ENCODE measurements around the genes DGAT2L6 and CXorf65.

GRCh38 chrX:68833706-68834378 is 5.0 kb downstream of the EFNB1 start:
- PRO-cap, result no peak
- RAMPAGE, long total RNA, 3 experiments, result no peak in any of the 3 experiments

DNA sequence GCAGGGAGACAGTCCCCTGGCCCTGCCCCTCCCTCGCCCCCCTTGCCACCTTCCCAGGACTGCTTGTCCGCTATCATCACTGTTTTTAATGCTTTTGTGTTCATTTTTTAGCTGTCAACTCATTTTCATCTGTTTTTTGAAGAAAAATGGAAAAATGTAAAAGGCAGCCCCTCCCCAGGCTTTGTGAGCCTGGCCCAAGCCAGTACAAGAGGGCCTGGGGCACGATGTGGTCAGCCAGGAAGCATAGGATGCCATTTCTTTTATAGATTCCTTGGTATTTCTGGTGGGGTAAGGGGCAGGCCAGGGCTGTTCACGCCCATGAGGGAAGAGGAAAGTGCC is 12.1 kb downstream of the EFNB1 start:
- PRO-cap, result no peak
- RAMPAGE, long total RNA, 3 experiments, result no peak in any of the 3 experiments

DNA sequence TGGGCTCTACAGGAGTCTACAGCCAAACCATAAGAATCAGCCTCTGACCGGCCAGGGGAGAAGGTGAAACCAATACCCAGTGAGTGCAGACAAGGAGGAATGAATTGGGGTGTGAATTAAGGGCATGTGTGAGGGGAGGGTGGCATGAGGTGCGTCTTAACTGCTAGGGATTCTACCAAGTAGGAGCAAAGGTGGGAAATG is 43.0 kb downstream of the EFNB1 start:
- PRO-cap, result no peak
- RAMPAGE, long total RNA, 3 experiments, result no peak in any of the 3 experiments

GRCh38 chrX:68894643-68895632 is 66.1 kb downstream of the EFNB1 start:
- PRO-cap, result bidirectional peak, plus-strand start at chrX:68895233, minus-strand start at chrX:68894791
- RAMPAGE, long total RNA, 3 experiments, result no peak in any of the 3 experiments

GRCh38 chrX:69616920-69617177 is 936 bp downstream of the EDA start:
- PRO-cap, result no peak
- RAMPAGE, long total RNA, 3 experiments, result no peak in any of the 3 experiments

DNA sequence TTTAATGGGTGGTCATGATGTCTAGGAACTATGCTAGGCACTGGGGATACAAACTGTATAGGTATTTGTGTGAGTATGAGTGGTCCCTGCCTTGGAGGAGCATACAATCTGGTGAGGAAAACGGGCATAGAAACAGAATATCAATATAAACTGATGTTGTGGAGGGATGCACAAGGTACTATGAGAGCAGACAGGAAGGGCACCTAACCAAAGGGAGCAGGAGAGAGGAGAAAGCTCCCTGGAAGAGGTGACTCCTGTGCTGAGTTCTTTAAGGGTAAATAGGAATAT is 2.0 kb downstream of the IGBP1 start:
- PRO-cap, result no peak
- RAMPAGE, long total RNA, 3 experiments, result no peak in any of the 3 experiments

GRCh38 chrX:70177381-70177580 is at the start of gene DGAT2L6:
TSS of gene DGAT2L6 (plus strand) at chrX:70177483.
- PRO-cap, result no peak
- RAMPAGE, long total RNA, 3 experiments, result no peak in any of the 3 experiments

DNA sequence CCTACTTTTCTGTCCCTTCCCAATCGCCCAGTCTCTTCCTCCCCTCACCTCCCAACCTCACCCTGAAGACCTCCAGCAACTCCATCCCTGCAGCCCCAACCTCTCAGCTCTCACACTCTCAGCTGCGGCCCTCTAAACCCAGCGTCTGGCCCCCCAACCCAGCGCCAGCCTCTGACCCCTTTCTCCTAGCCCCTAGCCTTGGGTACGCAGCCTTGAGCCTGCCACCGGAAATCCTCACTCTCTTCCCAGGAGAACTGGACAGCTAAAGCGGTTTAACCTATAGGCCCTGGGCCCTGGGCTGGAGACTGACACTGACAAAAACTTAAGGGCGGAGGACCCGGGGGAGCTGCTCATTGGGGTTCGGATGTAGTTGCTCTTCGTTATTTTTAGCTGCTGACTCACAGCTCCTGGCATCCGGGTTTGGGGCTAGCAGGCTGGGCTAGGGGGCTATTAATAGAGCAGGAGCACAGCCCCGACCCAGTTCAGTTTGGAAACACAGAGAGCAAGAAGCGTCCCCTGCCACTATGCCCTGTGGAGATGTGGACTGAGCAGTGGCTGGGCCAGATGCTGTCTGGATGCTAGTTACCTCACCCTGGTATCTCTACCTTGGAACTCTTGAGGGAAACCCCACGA is 9.5 kb upstream of the DLG3 start:
- PRO-cap, result bidirectional peak, plus-strand start at position 480 of the sequence, minus-strand start at position 379 of the sequence
- RAMPAGE, long total RNA, 3 experiments, result no peak in any of the 3 experiments

- PRO-cap, result no peak
- RAMPAGE, long total RNA, 3 experiments, result no peak in any of the 3 experiments
These were observed 3.7 kb downstream of the CXorf65 start for GRCh38 chrX:71102617-71103531.

DNA sequence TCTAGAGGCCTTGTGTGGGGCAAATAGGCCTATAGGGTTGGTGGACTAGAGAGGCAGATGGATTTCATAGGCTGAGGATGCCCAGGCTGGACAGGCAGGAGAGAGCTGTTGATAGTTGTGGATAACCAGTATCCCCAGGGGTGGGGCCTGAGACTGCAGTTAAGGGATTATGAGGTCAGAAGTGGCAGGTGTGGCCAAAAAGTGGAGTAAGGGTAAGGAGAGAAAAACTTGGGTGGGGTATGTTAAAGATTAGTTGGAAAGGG is at the start of gene CXorf65:
Gene CXorf65 (minus strand): TSS at position 123 of the 263 bp plus-strand sequence.
- PRO-cap, result no peak
- RAMPAGE, long total RNA, 3 experiments, result no peak in any of the 3 experiments

DNA sequence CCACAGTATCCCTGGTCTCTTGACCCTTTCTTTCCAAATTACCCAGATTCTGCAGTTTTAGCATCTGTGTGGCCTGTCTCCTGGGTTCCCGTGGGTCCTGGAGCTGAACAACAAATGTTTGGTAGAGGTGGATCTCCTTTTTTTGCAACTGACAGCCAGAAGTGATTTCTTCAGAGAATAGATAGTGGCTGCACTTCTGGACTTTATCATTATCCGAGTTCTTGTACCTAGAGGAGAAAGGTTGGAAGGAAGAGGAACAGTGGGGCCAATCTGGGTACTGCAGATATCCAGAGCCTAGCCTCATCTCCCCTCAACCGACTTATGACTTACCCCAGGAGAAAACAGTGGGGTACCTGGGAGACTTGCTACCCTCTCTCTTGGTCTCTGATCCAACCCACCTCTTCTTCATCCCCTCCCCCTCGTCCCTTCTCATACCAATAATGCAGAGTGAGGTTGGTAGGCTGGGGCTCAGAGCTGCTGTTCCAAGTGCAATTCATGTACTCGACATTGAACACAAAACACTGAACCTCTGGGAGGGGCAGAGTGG is 842 bp downstream of the IL2RG start:
- PRO-cap, result no peak
- RAMPAGE, long total RNA, 3 experiments, result no peak in any of the 3 experiments

DNA sequence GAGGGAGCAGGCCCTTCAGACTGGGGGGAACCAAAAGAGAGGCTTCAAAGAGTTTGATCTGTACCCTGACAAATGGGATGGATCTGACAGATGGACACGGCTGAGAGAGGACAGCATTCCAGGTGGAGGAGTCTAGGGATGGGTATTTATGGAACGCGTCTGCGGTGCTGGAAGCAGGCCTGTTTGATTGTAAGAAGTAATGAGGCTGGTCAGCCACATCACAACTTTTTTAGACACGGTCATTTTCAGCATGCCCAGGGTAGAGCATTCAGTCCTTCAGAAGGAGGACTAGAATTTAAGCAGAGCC is 33.5 kb downstream of the NLGN3 start:
- PRO-cap, result unidirectional peak, plus-strand start at position 155 of the sequence
- RAMPAGE, long total RNA, 3 experiments, result no peak in any of the 3 experiments

DNA sequence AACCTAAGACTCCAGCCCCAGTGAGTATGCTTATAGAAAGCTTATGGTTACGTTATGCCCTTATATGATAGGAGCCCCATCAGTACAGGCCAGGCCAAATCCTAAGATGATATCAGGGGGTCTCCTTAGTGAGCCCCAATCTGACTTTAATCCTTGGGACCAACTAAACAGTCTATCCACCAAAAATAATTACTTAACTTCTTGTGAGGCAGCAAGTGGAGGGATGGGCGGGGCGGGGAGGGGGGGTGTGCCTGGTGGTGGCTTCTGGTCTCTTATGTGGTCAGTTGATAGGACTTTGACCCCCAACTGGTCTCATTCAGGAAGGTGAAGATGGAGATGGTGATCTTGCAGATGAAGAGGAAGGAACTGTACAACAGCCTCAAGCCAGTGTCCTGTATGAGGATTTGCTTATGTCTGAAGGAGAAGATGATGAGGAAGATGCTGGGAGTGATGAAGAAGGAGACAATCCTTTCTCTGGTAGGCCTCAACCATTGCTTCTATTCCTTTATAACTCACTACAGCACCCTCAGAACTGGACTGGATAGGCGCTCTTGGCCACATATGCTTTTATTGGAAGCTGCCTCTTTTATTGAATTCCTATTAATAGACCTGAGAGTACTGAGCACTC is 73.6 kb upstream of the OGT start:
- PRO-cap, result no peak
- RAMPAGE, long total RNA, 3 experiments, result no peak in any of the 3 experiments

DNA sequence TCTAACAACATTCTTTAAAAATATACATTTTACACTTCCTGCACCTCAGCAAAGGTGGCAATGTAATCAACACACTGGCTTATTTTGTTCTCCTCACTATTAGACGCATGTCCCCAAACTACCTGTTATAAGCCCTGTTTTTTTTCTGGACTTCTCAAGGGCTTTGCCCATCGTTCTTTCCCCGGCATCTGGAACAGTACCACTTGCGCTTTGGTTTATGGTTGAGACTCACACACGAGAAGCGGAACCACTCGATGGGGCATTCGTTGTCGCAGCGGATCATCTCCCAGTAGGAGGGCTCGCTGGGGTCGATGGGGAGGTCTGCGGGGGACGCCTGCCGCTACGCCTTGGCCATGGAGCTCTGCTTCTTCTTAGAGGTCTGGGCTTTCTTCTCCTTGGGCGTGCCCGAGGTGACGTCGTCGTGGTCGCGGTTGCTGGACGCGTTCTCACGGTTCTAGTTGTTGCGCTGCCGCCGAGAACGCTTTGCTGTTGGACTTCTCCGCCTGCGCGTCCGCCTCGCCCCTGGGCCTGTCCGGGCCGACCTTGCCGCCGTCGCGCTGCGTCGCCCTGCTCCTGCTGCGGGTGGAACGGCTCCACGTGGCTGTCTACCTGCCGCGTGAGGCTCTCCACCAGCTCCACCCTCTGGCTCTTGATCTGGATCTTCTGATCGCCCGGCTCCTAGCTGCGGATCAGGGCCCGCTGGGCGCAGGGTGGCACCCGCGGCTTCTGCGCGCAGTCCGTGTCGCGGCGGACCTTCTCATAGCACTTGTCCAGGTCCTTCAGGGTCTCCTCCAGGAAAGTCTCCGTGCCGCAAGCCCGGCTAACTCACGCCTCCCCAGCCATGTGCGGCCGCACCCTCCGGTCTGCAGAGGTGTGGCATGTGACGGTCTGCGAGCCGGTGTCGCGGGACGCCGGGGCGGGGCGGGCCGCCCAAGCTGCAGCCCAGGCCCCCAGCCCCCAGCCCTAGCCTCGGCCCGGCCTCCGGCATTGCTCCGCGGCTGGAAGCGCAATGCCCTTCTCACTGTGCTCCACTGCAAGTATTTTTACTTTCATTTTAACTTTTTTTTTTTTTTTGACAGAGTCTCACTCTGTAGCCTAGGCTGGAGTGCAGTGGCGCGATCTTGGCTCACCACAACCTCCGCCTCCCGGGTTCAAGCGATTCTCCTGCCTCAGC is 40.6 kb upstream of the OGT start:
- PRO-cap, result bidirectional peak, plus-strand start at position 457 of the sequence, minus-strand start at position 363 of the sequence
- RAMPAGE, long total RNA, 3 experiments, result no peak in any of the 3 experiments

GRCh38 chrX:71537772-71538152 is 4.9 kb downstream of the OGT start:
- PRO-cap, result no peak
- RAMPAGE, long total RNA, 3 experiments, result no peak in any of the 3 experiments

- PRO-cap, result no peak
- RAMPAGE, long total RNA, 3 experiments, result no peak in any of the 3 experiments
These were observed 3.9 kb upstream of the GCNA start for GRCh38 chrX:71573999-71575039.

DNA sequence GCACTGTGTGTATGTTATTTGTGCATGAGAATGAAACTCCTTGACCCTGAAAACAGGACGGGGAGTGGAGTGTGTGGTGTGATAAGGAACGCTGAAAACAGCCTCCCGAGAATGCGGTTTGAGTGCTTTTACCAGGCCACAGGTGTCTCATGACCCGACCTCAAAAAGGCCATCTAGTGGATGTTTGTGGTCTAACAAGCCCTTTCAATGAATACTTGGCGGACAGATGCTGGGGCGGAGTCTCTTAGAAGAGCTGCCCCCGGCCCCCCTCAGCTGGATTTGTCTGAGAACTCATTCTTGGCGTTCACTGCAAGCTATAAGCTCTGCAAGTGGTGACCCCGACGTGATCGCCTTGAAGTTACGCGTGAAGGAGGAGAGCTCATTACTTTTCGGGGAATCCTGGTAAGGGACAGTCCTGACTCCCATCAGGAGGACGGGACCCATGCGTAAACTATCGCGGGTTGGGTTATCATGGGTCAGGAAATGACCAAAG is 21.1 kb downstream of the CXorf49 start:
- PRO-cap, result no peak
- RAMPAGE, long total RNA, 3 experiments, result start-site peak on the plus strand in 1 of 3 experiments, centred at position 272 of the sequence, 10 reads per replicate

- PRO-cap, result unidirectional peak, minus-strand start at chrX:71911405
- RAMPAGE, long total RNA, 3 experiments, result no peak in any of the 3 experiments
These were observed 885 bp downstream of the NHSL2 start for GRCh38 chrX:71911058-71912401.

- PRO-cap, result no peak
- RAMPAGE, long total RNA, 3 experiments, result no peak in any of the 3 experiments
These were observed 99.7 kb downstream of the HDAC8 start for GRCh38 chrX:72472643-72473642.

- PRO-cap, result no peak
- RAMPAGE, long total RNA, 3 experiments, result no peak in any of the 3 experiments
These were observed 18.3 kb downstream of the HDAC8 start for GRCh38 chrX:72553948-72555211.

All from subcutaneous adipose tissue (tissue), 3 donors.